ENCODE measurements around a stretch of chr2.

DNA sequence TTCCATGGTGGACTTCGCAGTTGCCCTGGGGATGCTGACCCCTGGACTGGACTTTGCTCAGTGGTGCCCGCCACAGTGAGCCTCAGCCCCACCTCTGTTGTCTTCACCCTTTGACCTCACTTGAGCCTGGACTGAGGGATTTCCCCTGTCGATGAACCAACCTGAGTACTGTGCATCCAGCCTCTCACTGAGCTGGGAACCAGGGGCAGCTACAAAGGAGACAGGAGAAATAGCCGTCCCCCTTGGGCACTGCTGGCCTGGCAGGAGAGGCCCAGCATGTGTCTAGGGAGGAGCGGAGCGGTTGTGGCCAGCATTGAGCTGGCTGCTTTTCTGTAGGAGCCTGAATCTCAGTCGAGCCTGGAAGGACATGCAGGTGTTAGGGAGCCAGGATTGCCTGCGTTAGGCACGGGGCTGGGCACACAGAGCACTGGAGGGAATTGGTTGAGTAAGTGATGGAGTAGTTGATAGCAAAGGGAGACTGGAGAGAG is 22.7 kb downstream of the ASAP2 start:
- RRBS: no CpG with 5 or more reads among the region's 9 CpGs

DNA sequence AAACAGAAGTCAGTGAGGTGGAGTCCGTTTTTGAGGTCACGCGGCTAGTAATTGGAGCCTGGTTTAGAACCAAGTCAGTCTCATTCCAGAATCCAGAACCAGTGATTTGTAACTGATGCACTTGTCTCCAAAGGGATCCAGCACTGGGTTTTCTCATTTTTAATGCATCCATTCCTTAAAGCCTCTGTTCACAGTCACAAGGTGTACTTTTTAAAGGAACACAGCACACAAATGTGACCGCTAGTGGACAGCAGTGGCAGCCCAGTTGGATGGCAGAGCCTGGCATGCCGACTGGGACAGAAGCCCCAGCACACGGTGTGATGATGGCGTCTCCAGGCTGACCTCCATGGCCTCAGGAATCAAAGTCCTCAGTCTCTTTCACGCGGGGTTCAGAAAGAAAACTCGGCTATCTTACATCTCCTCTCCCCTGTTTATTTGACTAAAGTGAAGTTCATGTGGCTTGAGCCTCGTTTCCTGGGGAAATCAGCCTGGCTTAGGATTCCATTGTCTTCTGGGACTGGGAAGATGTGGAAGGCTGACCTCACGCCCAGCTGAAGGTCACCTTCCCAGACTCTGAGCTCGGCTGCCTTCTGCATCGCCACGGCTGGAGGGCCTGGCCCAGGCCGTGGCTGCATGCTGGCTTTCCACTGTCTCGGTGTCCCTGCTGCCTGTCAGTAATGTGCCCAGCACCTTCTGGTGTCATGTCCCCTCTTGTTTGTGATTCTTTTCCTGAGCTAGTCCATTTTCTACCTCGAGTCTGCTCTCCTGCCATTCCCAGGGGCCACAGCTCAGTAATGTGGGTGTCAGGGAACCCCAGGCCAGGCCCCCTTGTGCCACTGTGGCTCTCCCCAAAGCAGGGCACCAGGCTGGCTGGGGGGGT is 56.1 kb downstream of the ASAP2 start:
- RRBS: no CpG with 5 or more reads among the region's 18 CpGs

DNA sequence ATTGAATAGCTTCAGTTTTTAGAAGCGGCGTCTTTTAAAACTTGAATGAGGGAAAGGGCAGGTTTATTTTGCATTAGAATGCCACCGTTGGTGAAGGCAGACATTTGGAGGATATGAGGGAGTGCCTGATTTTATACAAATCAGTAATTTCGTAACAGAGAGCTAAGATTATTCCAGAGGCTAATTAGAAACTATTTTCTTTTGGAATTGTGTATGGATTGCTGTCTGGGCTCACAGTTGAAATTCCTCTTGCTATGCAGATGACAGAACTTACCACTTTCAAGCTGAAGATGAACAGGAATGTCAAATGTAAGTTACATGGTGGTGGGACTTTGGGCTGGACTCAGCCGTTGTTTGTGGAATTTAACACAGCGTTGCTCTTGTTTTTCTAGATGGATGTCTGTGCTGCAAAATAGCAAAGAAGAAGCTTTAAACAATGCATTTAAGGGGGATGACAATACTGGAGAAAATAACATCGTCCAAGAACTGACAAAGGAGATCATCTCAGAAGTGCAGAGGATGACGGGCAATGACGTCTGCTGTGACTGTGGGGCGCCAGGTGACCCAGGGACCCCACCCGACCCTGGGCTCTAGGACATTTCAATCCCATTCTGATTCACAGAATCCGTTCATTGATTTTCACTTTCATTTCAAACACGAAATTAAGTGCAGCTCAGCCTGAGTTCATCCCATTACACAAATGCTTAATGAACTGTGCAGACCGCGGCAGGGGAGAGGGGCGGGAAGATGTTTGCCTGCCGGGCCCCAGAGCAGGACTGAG is 67.4 kb downstream of the ITGB1BP1 start:
- RRBS: no CpG with 5 or more reads among the region's 17 CpGs

DNA sequence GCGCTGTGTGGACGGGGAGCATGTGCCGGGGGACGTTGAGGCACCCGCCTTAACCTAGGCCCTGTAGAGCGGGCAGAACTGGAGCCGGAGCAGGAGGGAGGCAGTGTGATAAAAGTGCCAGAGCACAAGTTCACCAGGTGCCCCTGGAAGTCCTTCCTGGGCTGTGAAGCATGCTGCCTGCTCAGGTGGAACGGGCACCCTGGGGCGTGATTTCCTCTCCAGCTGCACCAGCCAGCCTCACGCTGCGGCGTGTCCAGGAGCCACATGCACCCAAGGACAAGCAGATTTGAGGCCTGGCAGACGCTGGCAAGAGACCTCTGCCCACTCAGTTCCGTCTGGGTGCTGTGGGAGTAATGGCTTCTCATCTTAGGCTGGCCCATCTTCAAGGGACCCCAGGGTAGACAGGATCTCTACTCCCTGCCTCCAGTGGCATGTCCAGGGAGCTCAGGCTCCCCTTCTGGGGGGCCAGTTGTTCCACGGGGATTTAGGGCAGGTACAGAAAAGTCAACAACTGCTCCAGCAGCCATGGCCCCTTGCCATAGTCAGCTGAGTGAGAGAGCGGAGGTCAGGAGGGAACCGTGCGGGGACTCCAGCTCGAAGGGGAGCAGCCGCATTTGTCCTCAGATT is 50.1 kb downstream of the ITGB1BP1 start:
- RRBS: 97% methylated on average over 5 of the region's 20 CpGs

- RRBS: no CpG with 5 or more reads among the region's 28 CpGs
These were observed 48.7 kb downstream of the ITGB1BP1 start for GRCh38 chr2:9374473-9375105.

- RRBS: no CpG with 5 or more reads among the region's 27 CpGs
These were observed 30.2 kb downstream of the ITGB1BP1 start for GRCh38 chr2:9392847-9393718.

GRCh38 chr2:9422204-9422434 is 1.2 kb downstream of the ITGB1BP1 start:
- RRBS: 60% methylated on average over 5 of the region's 8 CpGs

GRCh38 chr2:9491496-9491859 is 17.1 kb downstream of the IAH1 start:
- RRBS: no CpG with 5 or more reads among the region's 4 CpGs

DNA sequence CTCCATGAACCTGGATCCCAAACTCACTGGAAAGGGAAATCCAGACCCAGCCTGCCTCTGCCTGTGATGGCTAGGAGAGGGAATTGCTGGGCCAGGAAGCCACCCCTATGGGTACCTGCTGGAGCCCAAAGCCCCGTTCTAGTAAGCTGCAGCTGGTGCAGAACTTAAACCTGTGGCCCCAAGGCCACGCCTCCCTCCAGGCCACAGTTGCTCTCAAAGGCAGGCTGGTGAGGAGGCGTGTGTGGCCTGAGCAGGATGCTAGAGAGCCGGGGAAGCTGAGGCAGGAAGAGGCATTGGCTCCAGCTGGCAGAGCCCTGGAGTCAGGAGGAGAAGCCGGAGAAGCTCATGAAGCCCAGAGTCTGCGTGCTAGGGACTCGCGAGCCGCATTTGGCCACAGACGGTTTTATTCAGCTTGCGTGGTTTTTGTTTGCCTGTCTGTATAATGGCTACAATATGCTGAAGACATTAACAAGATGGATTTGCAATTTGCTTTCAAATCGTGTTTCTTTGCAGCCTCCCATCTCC is 63.4 kb upstream of the TAF1B start:
- RRBS: 93% methylated on average over 2 of the region's 12 CpGs

DNA sequence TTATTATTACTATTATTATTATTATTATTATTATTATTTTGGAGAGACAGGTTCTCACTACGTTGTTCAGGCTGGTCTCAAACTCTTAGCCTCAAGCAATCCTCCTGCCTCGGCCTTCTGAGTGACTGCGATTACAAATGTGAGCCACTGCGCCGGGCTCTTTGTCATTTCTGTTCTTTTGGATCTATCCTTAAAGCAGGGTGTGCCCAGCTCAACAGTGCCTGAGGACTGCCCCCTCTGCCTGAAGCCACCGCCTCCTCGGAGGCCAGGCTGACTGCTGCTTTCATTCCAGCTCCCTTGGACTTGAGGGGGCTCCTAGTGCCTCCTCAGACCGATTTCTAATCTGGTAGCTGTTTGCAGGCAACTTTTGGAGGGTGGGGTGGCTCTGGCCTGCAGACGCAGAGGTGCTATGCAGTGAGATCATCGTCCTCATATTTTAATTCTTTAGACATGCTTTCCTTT is 36.0 kb upstream of the KLF11 start:
- RRBS: no CpG with 5 or more reads among the region's 10 CpGs

DNA sequence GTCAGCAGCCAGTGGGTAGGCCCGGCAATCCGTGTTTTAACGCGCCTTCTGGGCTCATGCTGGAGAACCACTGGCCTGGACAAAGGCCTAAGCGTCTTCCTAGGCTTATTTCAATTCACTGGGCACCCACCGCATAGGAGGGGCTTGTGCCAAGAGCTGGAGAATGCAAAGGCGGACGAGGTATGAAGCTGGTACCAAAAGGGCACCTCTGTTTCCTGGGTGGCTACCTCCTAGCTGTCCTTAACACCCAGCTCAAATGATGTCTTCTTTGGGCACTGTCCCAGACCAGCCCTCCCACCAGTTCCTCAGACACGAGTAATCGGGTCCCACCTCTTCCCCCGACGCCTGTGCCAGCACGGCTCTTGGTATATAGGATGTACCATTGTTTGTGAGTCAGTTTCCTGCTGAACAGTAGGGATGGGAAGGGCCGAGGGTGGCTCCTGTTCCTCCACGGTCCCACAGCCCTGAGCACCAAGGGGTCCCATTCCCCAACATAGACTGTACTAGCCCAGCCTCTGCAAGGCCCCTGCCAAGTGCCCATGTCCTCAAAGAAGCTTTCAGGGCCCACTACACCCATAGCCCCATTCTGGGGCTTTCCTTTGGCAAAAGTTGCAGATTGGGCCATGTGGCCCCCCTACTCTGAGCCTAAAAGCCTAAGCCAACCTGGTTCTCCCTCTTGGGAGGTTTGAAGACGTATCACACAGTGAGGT is 5.8 kb upstream of the KLF11 start:
- RRBS: no CpG with 5 or more reads among the region's 16 CpGs

DNA sequence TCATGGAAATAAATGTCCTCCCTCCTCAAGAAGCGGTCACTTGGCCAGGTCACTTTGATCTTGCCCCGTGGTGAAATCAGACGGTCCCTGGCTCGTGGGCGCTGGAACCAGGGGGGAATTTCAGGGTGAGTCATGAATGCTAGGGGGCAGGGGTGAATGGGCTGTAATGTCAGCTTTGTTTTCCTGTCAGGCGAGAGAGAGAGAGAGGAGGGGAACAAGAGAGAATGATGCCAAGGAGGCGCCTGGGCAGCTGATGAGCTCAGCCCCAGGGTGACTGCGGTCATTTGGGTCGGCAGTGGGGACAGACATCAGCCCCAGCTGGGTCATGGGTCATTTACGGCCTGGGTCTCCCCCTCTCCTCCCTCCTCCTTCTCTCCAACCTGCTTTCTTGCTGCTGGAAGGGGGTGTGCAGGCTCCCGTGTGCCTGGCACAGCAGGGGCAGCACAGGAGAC is 47.8 kb downstream of the RRM2 start:
- RRBS: no CpG with 5 or more reads among the region's 11 CpGs

- RRBS: no CpG with 5 or more reads among the region's 4 CpGs
These were observed 2.5 kb downstream of the HPCAL1 start for GRCh38 chr2:10305154-10305741.

DNA sequence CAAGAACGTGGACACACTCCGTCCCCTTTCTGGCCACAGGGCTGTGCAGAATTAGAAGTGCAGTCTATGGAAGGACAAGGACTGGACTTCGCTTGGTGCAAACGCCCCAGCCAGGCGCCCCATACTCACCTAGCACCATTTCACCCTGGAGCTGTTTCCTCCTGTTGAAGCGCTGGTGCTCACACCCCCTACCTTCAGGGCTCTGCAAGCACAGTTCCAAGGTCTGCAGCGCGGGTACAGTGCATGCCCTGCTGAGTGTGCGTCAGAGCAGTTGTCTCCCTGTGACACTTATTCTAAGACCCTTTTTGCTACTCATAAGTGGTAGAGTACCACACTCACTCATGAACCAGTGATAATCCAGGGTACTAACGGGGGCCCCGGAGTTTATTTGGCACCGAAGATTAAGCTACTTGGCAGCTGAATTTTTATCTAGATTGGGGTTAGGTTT is 3.1 kb downstream of the HPCAL1 start:
- RRBS: no CpG with 5 or more reads among the region's 12 CpGs

DNA sequence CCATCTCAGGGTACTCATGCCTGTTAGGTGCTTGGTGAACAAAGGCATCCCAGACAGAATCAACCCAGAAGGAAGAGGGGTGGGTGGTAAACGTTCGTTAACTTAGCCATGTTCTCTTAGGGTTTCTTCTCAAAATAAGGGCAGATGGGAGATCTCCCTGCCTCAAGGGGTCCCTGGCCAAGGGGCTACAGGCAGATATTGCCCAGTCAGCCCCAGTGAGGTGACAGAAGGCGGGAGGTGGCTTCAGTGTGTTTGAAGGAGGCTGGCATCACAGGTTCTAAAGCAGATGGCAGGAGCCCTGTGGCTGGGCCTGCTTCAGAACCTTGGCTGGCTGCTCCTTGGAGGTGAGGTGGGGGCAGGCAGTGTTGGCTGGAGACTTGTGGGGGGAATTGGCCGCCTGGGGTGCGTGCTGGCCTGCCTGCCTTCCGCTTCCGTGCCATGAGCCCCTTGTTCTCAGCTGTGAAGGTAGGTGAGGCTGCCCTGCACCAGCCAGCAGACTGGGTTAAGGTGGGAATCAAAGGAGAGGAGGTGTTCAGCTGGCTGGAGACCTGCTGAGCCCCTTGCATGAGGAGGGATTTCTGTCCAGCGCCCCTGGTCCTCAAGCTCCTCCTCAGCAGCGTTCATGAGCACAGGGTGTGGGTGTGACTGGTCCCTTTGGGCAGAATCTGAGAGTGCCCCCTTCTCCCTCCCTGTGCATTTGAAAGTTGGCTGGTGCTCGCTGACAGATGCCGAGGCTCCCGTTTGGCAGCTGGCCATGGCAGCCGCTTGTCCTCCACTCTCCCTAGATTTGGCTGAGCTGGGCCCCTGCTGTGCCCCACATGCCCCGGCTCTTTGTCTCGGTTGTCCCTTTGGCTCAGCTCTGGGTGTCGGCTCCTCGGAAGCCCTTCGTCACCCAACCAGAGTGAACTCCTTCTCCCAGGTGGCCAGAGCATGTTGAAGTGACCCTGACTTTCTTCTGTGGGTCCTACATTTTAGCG is 23.7 kb downstream of the HPCAL1 start:
- RRBS: no CpG with 5 or more reads among the region's 19 CpGs

GRCh38 chr2:10330941-10331641 is 28.4 kb downstream of the HPCAL1 start:
- RRBS: 93% methylated on average over 5 of the region's 33 CpGs

- RRBS: no CpG with 5 or more reads among the region's 11 CpGs
These were observed 69.9 kb downstream of the ODC1 start for GRCh38 chr2:10378165-10378701.

DNA sequence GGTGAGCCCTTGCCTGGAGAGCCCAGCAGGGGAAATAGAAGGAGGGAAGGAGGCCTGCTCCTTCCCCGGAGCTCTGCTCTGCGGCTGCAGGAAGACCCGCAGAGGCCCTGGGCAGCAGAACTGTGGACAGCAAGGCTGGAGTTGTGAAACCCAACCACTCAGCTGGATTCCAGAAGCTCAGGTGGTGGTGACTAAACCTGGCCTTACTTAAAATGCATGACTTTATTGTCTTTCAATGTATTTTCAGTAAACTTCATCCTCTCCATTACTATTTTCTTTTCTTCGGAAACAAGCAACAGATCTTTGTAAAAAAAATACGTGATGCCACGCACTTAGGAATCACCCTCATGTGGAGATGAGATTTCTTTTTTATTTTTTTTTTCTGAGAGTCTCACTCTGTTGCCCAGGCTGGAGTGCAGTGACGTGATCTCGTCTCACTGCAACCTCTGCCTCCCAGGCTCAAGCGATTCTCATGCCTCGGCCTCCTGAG is 2.4 kb upstream of the ODC1 start:
- RRBS: no CpG with 5 or more reads among the region's 10 CpGs

- RRBS: no CpG with 5 or more reads among the region's 8 CpGs
These were observed 55.4 kb downstream of the NOL10 start for GRCh38 chr2:10634240-10634858.

DNA sequence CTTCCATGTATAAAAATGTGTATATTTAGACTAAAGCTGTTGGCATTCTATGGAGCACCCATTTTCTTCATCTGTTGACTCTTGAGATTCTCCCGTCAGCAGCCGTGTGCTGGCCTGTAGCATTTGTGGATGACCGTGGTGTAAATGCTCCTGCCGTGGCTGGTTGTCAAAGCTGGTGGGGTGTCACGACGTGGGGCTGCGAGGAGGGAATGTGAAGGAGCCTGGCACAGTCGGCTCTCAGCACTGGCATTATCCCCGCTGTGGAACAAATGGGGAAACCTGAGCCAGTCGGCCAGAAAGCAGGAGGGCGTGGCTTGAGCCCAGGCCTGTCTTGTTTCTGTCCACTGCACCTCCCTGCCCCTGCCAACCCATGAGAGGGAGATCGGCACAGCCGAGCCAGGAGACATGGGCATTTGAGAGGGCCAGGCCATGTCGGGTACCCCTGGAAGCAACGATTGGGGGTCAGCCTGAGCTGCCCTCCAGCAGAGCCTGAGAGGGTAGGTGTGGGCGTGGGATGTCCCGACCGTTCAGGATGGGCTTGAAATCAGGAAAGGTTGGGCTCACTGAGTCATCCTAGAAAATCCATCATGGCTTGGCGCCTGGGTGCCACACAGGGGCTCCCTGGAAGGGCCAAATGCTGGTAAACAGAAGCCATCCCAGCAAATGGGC is 44.5 kb downstream of the PDIA6 start:
- RRBS: no CpG with 5 or more reads among the region's 19 CpGs